Rectum (tissue), 1 donor: ENCODE measurements around the gene FAM131A.

DNA sequence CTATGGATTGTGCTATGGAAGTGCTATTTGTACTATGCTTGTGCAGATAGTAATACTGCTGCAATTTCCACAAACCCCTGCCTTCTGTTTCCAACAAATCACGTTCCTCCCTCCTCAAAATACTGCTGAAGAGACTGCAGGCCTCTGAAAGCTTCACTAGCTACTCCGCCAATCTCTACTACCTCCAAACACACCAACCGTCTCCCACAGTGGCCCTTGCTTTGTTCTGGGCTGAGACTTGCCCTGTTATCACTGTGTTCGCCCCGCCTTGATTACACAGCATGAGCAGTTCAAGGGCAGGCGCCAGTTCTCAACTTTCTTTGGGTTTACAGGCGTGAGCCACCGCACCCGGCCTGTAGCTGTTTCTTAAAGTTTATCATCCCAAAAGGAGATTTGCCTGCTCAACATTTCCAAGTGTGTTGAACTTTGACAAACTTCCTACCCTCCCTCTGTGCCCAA lies 28.5 kb upstream of the PARL start:
- PRO-cap: no peak

DNA sequence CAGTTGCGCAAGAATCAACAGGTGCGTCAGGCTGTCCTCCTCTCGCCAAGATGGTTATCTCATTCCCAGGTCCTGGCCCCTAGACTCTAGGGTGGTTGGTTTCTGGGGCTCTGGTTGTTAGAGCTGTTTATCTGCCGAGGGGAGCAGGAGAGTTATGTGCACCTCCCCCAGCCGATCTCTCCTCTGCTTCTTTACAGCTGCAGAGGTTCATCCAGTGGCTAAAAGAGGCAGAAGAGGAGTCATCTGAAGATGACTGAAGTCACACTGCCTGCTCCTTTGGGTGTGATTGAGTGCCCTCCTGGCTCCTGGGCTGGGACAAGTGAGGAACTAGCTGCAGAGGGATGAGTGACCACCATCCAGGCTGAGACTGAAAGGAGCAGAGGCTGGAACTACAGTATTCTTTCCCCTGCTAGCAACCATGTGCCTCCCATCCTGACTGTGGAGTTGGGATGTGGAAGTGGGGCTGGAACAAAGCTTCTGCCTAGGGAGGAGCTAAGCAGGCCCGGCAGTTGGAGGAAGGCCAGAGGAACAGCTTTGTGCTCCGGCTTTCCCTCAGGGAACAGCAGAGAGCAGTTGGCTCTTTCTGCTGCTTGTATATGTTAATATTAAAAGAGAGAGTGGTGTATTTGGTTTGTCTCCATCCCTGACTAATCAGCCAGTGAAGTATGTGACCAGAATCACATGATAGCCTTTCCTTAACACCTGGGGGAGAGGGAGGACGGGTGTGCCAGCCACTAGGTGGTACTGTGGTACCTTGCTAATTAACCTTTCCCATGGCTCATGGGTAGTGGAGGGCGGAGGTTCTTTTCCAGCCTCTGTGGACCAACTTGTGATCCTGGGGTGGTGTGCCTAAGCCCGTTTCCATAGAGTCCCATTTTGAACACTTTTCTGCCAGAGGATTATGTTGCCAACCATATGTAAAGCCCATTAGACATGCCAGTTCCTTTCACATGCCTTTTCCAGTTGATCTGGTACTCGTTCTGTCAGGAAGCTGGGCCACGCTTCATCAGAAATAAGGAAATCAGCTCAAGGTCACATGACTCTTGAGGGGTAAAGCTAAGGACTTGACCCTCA lies 9.9 kb downstream of the EIF2B5 start:
- PRO-cap: no peak

GRCh38 chr3:184176355-184177121 lies 1.9 kb downstream of the AP2M1 start:
- PRO-cap: bidirectional peak, plus-strand start at chr3:184176874, minus-strand start at chr3:184176595

DNA sequence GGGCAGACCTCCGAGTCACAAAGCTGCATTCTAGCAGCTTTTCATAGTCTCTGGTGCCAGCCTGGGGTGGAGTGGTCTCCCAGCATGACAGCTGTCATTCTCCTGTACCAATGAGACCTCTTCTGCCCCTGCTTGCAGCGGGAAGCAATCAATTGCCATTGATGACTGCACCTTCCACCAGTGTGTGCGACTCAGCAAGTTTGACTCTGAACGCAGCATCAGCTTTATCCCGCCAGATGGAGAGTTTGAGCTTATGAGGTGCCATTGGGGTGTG lies 4.5 kb upstream of the ABCF3 start:
- PRO-cap: no peak

- PRO-cap: no peak
Measured at GRCh38 chr3:184322772-184323634, 8.6 kb downstream of the EIF4G1 start.

GRCh38 chr3:184337289-184338119 lies at the start of gene FAM131A:
FAM131A (plus strand) TSS chr3:184337600.
- PRO-cap: bidirectional peak, plus-strand start at chr3:184337606, minus-strand start at chr3:184337481

GRCh38 chr3:184472773-184473389 lies 88.7 kb upstream of the EPHB3 start:
- PRO-cap: unidirectional peak, minus-strand start at chr3:184473143

- PRO-cap: no peak
Measured at GRCh38 chr3:184567623-184568442, 6.2 kb downstream of the EPHB3 start.

- PRO-cap: no peak
Measured at GRCh38 chr3:184820181-184820694, 8.3 kb downstream of the VPS8 start.

DNA sequence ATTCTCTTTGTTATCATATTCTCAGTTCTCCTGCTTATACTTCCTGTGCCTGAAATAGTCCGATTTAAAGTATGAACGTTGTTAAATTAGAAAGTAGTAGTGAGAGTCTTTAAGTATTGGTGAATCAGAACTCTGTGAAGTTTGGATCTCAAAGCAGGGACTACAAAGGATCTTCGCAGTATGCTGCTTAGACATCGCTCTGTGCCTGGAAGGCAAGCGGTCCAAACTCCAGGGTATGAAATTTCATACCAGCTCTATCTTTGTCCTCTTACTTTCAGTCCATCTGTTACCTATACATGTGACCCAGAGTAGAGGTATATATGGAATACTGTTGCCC lies 34.5 kb downstream of the VPS8 start:
- PRO-cap: no peak

GRCh38 chr3:184915824-184916375 lies 103.9 kb downstream of the VPS8 start:
- PRO-cap: unidirectional peak, minus-strand start at chr3:184916028

DNA sequence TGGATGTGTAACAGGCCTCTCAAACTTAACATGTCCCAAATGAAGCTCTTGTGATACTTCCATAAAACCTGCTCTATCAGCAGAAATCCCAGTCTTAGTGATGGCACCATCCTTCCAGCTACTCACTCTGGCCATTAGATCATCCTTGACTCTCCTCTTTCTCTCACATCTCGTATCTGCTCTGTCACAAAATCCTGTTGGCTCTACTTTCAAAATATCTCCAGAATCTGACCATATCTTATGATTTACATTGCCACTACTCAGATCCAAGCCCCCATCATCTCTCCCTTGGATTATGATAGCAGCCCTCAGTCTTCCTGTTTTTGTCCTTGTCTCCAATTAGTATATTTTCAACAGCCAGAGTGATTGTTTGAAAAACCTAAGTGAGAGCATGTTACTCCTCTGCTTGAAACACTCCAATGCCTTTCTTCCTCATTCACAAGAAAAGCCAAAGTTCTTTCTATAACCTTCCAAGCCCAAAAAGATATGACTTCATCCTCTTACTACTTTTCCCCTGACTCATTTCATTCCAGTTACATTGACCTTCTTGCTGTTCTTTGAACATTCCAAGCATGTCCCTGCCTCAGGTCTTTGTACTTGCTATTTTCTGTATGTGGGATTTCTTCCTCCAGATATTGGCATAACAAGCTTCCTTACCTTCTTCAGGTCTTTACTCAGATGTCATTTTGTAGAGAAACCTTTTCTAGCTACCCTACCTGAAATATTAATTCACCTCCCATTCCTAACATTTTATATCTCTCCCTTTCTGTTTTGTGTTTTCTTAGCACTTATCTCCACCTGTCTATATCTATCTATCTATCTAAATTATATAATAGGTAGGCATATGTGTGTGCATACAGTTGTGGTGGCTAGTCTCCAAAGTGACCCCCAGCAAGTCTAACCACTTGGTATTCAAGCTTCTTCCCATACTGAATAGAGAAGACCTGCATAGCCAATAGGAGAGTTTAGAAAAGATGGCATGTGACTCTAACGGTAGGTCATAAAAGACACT lies 28.3 kb downstream of the EHHADH start:
- PRO-cap: no peak

- PRO-cap: bidirectional peak, plus-strand start at chr3:185282976, minus-strand start at chr3:185282857
Measured at GRCh38 chr3:185282641-185283324, 28.9 kb upstream of the EHHADH start.

- PRO-cap: no peak
Measured at GRCh38 chr3:185330722-185331095, 32.2 kb upstream of the MAP3K13 start.

DNA sequence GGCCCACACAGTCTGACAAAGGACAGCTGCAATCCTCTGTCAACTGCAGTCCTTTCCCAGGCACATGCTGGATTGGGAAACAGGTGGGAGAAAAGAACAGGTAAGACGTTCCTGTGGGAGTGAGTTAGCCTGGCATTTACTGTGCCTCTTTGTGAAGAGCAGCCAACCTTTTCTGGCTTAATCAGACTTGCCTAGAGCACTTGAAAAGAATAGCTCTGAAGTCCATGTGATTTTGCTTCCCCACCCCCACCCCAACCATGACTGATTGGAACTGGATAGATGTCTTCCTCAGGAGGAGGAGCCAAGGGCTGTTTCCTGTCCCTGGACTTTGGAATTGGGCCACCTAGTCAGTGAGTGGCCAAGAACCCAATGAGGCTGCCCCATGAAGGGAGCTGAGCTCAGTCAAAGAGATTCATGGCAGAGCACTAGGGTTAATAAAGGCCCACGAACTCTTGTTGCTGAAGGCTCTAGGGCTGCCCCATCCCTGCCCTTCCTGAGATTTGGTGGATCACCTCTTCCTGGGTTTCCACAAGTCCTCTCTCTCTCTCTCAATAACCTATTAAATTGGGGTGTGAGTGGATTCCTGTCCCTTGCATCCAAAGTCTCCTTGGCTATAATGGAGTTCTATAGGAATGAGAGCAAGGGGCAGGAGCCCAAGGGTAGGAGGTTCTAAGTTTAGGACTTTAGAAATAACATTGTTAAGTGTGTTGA lies 4.8 kb upstream of the TMEM41A start:
- PRO-cap: no peak

GRCh38 chr3:185918924-185919663 lies 18.7 kb downstream of the TRA2B start:
- PRO-cap: no peak

DNA sequence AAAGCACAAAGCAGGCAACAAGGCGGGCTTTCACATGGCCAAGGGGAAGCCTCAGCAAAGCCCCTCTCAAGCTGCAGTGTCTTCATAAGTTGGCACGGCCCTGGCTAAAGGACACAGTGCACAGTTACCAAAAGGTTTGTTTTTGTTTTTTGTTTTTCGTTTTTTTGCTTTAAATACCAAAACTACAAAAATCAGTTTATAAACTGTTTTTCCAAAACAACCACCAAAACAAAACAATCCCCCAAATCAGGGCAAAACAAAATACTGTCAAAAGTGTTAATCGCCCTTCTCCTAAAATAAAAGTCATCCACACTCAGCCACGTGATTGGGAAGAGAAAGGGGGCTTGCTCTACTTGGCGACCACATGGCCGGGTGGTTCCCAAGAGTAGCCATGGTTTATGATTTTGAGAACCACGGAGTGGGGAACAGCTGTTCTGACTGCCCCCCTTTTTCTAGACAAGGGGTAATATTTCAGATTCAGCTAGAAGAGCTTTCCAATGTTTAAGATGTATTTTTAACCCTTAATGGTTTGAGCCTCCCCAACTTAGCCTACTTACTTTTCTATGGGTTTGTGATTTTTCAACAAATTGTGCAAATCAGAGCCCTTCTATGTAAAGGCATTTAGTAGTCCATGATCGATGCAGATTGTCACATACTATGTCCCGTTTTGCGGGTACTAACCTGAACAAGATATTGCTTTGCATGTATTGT lies 61.1 kb downstream of the ETV5 start:
- PRO-cap: no peak

GRCh38 chr3:186221886-186222580 lies 113.1 kb upstream of the ETV5 start:
- PRO-cap: no peak

GRCh38 chr3:186593817-186594323 lies 19.0 kb upstream of the AHSG start:
- PRO-cap: no peak

- PRO-cap: no peak
Measured at GRCh38 chr3:186599538-186599891, 13.3 kb upstream of the AHSG start.